ENCODE measurements around the genes HRK and FBXW8.

- PRO-cap = no peak
Measured at GRCh38 chr12:115354459-115355093, 670.6 kb upstream of the TBX3 start.

DNA sequence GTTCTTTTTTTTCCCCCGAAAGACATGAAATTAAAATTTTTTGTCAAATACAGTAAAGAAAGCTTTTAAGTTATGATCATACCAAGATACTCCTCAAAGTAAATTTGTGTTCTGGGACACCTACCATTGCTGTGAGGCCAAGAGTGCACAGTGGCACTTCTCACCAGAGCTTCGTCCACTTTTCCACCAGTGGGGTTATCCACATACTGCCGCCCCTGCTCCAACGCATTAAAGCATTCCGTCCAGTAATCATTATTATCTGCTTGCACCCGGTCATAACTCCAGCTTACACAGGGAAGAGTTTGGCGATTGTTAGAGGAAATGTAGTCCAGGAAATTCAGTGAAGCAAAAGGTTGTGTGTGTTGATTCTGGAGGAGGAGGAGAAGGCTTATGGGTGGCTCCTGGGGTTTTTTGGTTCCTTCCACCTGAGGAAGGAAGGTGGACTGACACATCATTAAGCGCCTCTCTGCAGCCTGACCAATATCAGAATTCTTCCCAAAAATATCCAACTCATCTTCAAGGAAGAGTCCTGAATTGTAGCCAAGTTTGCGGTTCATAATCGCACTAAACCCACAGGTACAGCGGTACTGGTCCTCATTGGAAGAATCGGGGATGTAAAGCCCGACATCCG lies 286.5 kb downstream of the MED13L start:
- PRO-cap = no peak

GRCh38 chr12:115996356-115996730 lies 281.1 kb downstream of the MED13L start:
- PRO-cap = no peak

GRCh38 chr12:116079854-116080457 lies 197.5 kb downstream of the MED13L start:
- PRO-cap = no peak

DNA sequence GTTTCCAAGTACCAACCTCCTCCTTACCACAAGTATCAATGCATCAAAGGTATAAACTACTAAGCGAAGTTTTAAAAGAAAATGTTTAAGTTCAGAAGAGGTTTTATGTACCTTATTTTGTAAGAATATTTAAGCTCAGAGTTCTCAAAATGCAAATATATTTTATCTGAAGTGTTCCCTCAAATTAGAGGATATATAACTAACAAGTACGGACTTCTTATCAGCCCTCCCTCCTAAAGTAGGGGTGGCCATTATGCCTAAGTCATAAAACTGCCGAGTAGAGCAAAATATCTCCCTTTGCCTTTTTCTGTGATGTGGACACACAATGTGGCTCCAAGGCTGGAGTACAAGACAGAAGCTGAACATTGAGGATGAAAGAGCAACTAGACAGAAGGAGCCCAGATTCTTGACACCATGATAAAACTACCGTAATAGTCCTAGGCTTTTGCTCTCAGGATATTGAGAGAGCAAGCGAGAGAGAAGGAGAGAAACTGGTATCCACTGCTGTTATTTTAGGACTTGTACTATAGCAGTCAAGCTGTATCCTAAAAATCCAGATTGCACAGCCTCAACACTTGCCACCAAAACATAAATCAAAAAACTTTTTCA lies 120.9 kb downstream of the MED13L start:
- PRO-cap = no peak

DNA sequence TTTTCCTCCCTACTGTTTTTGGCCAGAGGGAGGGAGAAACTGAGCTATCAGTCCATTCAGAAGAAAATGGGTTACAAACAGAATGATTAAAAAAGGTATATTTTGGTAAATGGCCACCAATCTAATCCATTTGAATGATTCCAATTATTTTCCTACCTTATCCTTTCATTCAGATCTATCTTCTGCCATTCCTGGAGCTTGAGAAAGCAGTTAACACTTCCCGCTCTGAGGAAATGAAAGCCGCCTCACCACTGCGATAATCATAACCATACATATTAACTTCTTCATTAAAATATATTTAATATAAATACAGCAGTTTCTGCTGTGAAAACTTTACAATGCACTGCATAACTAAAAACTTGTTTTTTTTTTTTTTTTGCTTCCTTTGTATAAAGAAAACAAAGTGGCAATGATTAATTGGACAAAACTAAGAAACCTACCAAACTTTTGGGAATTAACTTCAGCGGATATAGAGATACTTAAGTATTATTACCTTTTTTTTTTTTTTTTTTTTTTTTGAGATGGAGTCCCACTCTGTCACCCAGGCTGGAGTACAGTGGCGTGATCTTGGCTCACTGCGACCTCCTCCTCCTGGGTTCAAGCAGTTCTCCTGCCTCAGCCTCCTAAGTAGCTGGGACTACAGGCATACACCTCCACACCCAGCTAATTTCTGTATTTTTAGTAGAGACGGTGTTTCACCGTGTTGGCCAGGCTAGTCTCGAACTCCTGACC lies 71.7 kb downstream of the MED13L start:
- PRO-cap = no peak

GRCh38 chr12:116261627-116262218 lies 15.8 kb downstream of the MED13L start:
- PRO-cap = no peak

DNA sequence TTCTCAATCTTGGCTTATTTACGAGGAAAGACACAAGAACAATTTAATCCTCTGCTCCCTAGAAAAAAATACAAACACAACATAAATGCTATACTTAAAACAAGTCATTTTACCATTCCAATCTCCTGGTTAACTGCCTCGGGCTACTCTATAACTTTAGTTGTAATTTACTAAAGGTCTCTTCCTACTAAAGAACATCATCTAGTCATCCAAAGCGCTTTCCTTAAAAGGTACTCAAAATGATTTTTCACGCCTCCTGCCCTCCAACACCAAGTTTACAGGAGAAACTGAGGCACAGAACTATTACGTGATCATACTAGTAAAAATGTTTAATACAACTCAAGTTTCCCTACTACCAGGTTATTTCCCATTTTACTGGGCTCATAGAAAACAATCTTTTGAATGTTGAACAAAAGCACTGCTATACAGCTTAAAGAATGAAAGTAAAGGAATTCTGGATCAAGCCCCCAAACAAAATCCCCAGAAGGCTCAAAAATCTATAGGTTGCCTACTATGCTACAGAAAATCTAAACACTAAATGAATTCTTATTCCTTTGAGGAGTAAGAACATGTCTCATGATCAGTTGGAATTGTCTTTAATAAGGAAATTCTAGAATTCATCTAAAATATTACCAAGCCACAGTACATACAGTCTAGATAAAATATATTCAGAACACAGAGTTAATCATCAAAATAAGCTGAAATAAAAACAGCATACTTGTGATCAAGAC lies 10.0 kb downstream of the MED13L start:
- PRO-cap = no peak

GRCh38 chr12:116508618-116509298 lies 50.4 kb upstream of the MAP1LC3B2 start:
- PRO-cap = no peak

DNA sequence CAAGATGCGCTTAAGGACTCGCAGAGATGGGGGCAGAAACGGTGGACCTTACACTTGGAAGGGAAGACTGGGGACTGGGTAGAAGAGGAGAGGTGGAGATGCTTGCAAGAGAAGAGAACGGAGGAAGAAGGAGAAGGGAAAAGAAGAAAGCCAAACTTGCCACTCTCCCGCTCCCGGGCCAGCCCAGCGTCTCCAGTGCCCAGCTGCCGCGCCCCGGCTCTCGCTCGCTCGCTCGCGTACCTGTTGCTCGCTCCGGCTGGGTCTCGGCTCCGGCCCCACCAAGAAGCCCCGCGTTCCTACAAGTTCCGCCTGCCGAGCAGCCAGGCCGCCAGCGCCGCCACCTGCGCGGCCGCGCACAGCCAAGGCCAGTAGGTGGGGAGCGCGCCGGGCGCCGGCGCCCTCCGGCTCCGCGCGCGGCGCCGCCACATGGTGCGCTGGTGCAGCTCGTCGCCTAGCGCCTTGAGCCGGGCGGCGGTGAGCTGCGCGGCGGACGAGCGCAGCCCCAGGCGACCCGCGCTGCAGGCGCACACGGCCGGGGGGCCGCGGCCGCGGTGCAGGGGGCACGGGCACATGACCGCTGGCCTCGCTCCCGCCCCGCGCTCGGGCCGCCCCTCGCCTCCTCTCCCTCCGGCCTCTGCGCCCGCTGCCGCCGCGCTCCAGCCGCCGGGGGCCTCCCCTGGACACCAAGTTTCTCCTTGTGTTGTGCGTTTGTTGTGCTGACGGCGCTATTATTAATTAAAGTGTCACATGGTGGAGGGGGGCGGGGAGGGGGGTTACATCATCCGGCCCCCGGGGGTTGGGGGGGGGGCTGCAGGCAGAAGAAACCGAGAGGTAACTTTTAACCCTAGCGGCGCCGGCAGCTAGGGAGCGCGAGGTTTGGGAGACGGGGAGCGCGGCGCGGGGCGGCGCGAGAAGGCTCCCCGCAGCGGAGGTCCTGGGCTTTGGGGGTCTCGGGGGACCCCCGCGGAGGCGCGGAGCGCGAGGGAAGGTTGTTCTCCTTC lies at the start of gene HRK:
Gene HRK, minus strand, starts transcription at position 706 of the 1,001 bp plus-strand sequence.
- PRO-cap = bidirectional peak, plus-strand start at position 427 of the sequence, minus-strand start at position 428 of the sequence; bidirectional peak, plus-strand start at position 847 of the sequence, minus-strand start at position 704 of the sequence

DNA sequence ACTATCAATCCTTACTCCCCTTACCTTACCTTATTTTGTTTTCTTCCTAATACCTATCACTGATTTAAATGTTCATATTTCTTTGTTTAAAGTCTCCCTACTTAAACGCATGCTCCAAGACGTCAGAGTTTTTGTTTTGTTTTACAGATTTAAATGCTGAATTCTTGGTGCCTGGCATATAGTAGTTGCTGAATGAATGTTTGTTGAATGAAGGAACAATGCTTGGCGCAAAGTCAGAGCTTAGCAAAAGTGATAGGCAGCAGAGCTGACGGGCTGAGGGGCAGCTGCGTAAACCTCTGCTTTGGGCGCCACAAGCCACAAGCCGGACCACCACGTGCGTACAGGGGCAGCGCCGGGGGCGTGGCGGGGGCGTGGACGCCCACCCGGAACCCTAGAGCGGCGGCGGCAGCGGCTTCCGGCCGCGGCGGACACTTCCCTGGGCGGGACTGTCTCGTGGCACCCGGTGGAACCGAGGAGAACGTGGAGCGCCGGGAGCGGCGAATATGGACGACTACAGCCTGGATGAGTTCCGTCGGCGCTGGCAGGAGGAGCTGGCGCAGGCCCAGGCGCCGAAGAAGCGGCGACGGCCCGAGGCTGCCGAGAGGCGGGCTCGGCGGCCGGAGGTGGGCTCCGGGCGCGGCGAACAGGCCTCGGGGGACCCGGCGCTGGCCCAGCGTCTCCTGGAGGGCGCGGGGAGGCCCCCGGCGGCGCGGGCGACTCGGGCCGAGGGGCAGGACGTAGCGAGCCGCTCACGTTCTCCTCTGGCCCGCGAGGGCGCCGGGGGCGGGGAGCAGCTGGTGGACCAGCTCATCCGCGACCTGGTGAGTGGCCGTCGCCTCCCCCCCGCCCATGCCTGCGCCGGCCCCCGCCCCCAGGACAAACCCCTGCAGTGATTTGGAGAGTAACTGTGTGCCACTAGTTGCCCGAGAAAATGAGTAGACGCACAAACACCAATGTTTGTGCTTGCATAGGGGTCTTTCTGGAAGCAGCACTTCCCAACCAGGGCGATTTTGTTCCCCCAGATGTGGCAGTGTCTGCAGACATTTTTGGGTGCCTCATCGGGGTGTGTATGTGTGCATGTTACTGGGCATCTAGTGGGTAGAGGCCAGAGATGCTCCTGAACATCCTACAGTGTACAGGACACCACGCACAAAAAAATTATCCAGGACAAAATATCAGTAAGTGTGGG lies at the start of gene FBXW8:
Gene FBXW8, plus strand, starts transcription at position 416 of the 1,189 bp plus-strand sequence.
- PRO-cap = bidirectional peak, plus-strand start at position 446 of the sequence, minus-strand start at position 342 of the sequence; bidirectional peak, plus-strand start at position 716 of the sequence, minus-strand start at position 540 of the sequence

DNA sequence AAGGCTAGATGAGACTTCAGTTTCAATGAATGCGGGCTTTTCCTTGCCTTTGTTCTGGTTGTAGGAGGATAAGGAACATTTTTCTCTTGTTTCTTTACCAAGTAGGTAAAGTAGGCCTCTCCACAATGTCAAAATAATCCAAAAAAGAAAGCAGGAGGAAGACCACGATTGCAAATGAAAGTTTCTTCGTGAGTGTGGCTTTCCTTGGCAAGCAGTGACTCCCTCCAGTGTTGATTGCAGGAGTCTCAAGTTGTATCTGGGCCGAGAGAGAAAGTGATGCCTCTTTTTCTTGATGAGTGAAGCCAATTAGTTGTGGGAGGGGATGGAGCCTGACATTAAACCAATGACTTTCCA lies 15.5 kb downstream of the FBXW8 start:
- PRO-cap = no peak

GRCh38 chr12:117525092-117525553 lies 163.7 kb upstream of the NOS1 start:
- PRO-cap = no peak

- PRO-cap = bidirectional peak, plus-strand start at chr12:117875929, minus-strand start at chr12:117875795; unidirectional peak, minus-strand start at chr12:117876425
Measured at GRCh38 chr12:117875520-117876483, 93.0 kb downstream of the KSR2 start.

DNA sequence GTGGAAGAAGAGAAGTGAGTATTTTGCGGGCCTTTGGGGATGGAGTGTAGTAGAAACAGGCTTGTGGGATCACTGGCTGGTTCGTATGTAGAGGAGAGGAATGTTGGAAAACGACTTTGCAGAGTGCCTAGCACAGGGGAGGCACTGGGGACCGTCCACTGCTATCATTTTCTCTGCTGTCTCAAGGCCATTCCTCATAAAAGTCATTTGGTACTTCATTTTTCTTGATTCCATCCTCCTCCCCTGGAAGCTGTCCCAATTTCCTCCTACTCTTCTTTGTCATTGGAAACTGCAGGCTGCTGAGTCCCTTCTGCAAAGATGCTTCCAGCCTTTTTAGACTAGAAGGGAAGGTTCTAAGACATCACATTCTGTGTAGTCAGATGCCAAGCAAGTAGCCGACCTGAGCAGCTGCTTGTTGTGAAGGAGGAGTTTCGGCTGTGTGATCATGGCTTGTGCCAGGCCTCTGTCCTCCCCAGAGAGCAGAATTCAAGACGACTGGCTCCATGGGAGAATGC lies 8.6 kb downstream of the RFC5 start:
- PRO-cap = no peak

GRCh38 chr12:118053034-118054010 lies 7.7 kb downstream of the WSB2 start:
- PRO-cap = no peak

- PRO-cap = no peak
Measured at GRCh38 chr12:118157489-118157888, 21.6 kb downstream of the PEBP1 start.

DNA sequence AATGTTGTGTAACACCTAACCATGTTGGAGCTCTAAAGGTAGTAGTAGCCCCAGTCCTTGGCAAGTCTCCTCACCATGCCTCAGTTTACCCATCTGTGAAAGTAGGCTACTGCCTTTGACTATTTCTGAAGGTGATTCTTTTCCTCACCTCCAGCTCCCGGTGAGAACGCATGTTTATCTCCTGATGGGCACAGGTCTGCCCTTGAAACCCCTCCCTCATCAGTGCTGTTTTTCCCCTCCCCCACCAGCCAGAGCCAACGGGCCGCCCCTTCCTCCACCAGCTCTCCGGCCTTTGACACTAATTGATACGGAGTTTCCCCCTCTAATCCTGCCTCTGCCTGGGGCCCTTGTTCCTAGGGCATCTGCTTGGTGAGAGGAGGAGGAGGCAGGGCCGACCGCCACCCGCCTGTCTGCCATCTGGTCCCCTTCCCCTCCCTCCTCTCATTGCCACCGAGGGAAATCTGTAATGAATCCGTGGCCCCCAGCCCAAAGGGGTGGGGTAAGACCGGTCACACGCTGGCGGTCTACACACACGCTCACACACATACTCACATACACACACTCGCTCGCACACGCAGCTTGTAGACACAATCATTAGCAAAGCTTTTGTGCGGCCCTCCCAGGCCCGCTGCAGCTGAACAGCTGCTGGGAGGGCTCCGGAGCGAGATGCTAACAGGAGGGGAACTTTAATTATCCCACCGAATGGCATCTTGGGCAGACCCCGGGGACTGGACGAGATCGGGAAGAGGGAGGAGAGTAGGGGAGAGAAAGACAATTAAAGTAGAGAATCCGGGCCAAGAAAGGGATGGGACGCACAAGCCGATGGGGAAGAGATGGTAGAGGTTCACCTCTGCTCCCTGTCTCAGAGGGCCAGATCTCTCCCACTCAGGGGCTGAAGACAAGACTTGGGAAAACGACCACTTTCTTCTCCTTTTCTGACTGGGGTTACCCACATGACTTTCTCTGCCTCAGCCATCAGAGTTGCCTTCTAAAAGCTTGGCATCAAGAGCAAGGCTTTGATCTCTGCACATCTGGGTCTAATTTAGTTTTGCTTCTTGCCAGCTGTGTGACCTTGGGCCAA lies 27.5 kb downstream of the SRRM4 start:
- PRO-cap = no peak

DNA sequence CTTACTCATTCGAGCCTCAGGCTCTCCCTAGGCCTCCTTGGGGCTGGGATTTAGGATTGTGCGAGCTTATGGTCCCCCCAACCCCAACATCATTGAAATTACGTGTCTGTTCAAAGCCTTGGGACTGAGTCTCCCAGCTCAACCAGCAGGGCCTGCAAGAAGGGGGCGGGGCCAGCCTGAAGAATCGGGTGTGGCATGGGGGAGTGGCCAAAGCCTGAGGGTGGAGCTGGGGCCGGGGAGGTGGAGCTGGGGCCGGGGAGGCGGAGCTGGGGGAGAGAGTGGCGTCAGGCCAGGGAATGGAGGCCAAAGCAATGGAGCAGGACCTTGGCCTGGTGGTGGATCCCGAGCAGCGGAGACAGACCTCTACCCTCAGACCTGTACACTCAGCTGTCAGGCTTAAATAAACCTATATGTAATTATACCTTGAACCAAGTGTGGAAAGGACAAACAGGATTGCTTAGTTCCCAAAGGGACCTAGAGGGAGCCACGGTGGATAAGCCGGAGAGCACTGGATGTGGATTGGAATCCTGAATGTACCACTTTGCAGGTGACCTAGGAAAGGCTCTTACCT lies 24.2 kb upstream of the HSPB8 start:
- PRO-cap = no peak

- PRO-cap = no peak
Measured at GRCh38 chr12:119175841-119176912, 2.6 kb upstream of the HSPB8 start.

Data from REH cell (cell line).